ReNcell CX (cell line): ENCODE results near the genes ADAM8, ZNF511 and MTG1.

GRCh38 chr10:132666091-132666592 is 119.8 kb downstream of the NKX6-2 start:
- PRO-cap, result no peak

GRCh38 chr10:132676165-132676988 is 109.6 kb downstream of the NKX6-2 start:
- PRO-cap, result no peak

- PRO-cap, result no peak
These were observed 18.7 kb upstream of the CFAP46 start for GRCh38 chr10:132961066-132961568.

DNA sequence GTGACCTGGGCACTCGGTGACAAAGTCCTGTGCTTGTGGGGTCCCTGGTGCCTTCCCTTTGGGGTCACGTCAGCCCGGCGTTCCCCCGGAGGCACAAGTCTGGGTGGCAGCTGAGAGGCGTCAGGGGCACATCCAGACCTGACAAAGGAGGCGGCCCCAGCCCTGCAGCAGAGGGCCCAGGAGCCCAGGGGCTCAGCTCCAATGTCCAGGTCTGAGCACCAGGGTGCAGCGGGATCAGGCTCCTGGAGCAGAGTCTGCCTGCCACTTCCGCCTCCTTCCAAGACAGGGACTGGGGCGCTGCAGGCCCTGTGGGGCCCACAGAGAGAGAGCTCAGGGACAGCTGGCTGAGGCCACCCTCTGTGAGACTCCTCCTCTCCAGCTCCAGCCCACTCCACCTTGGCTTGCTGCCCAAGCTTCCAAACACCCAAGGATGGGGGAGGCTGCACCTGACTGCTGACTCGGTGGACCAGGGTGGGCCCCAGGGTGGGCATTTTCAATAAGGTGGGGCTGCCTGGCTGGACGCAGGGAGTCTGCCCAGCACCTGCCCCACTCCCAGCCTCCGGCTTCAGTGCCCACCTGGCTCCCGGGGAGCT is 1.1 kb upstream of the KNDC1 start:
- PRO-cap, result no peak

GRCh38 chr10:133224935-133225512 is 5.0 kb upstream of the UTF1 start:
- PRO-cap, result no peak

DNA sequence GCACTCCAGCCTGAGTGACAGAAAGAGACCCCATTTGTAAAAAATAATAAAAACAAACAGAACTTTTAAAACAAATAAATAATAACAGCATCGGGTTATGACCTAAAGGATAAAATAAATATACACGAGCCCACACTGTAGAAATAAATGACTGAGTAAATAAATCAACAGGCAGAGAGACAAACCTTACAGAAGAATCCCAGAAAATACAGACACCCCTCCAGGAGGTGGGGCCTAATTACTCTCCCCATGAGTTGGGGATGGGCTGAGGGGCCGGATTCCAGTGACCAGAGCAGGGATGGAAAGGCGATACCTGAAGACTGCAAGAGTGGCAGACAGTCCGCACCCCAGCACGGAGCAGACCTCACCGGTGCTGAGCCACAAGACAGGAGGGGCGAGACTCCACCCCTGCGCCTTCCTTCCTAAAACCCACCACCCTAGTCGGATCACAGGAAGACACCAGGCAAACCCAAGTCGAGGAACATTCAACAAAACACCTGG is 939 bp upstream of the UTF1 start:
- PRO-cap, result no peak

GRCh38 chr10:133266483-133266719 is 10.3 kb downstream of the ADAM8 start:
- PRO-cap, result no peak

DNA sequence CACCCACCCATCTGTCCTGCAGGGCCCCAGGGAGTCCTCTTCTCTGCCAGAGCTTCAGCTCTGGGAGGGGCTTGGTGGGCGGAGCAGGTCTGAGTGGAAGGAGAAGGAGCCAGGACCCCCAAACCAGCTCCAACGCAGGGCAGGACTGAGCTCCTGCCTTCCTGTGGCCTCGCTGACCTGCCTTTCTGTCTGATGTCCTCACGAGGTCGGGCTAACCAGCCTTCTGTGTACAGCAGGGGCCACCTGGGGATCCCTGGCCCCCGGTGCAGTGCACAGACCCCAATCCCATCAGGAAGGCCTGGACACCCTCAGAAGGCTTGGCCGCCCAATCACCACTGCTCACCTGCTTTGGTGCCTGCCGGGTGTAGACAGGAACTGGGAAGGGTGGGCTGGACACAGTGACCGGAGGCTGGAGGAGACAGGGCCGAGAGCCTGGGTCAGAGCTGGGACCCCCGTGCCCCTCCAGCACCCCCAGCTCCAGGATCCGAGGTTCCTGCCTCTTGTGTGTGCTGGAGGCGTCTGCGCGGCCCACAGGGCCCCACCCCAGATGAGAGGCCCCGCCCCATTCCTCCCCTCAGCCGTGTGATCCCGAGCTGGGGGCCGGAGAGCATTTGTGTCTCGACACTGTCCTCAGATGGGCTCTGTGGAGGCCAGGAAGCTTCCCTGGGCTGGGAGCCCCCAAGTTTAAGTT is 9.5 kb downstream of the ADAM8 start:
- PRO-cap, result no peak

- PRO-cap, result no peak
These were observed at the start of gene ADAM8 for GRCh38 chr10:133276262-133277387. Gene ADAM8 (minus strand): TSS chr10:133276868.

GRCh38 chr10:133288466-133289531 is 12.1 kb upstream of the ADAM8 start:
- PRO-cap, result no peak

GRCh38 chr10:133308722-133309583 is at the start of gene ZNF511:
Gene ZNF511 (plus strand): TSS chr10:133308914.
- PRO-cap, result bidirectional peak, plus-strand start at chr10:133308920, minus-strand start at chr10:133308866

- PRO-cap, result no peak
These were observed 1.0 kb downstream of the PRAP1 start for GRCh38 chr10:133348195-133348582.

GRCh38 chr10:133393819-133394724 is at the start of gene MTG1:
Gene MTG1 (plus strand): TSS chr10:133394157.
- PRO-cap, result bidirectional peak, plus-strand start at chr10:133394163, minus-strand start at chr10:133393992; bidirectional peak, plus-strand start at chr10:133394463, minus-strand start at chr10:133394431

DNA sequence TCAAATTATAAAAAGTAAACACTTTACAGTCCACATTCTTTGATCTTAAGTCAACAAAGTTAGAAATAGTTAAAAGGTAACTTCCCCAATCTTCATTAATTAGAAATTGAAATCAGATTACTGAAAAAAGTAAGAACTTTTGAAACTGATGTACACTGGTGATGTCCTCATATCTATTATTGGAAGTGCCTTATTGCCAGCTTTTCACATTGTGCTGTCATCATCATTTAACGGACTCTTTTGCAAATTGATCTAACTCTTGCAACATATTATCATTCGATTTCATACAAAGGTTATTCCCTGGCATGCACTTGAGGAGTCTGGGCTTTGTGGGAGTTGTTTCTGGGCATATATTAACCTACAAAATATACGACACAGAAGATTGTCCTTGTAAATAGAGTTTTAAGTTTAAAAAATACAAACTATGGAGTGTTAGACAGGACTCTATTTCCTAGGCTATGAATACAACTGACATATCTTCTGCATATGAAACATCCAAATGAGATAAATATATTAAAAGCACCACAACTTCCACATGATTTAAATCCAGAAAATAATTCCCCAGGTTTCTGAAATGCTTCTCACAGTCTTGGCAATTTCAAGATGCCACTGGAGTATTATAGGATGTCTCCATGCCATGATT is 15.0 kb upstream of the CYP2E1 start:
- PRO-cap, result no peak

DNA sequence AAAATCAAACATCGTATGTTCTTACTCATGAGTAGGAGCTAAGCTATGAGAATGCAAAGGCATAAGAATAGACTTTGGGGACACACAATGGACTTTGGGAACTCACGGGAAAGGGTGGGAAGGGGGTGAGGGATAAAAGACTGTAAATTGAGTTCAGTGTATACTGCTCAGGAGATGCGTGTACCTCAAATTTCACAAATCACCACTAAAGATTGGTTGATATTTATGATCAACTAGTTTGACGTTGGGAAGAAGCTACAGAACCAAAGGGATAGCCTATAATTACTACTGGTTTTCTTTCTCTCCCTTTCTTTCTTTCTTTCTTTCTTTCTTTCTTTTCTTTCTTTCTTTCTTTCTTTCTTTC is 15.2 kb downstream of the CYP2E1 start:
- PRO-cap, result no peak